Skeletal muscle tissue (tissue), 7 donors: ENCODE results near the gene HDDC2.

DNA sequence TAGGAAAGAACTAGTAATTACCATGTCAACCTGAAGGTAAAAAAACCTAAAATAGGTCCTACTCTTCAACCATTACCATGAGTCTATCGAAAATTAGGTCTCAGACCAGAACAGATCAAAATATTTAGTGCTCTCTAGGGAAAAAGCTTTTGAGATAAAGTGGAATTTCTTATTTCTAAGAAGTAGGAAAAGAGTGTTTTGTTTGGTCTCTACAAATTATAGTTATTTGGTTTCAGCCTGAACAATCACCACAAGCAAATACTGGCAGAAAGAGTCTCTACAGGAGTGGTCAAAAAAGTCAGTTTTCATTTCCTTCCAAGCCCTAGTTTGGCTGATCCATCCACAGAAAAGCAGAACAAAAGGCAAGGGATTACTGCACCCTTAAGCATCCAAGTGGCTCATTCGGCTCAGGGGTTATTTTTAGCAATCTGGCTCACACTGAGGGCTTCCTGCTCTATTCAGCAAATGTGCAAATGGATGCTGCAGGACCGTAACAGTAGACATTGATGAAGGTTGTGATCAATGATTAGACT is 62.3 kb upstream of the FABP7 start:
- PRO-cap, 3 experiments: no peak in any of the 3 experiments
- RAMPAGE, long total RNA: no peak
- RRBS, 2 experiments: no CpG with 5 or more reads among the region's 3 CpGs

GRCh38 chr6:122744059-122744438 is 35.5 kb upstream of the FABP7 start:
- PRO-cap, 3 experiments: no peak in any of the 3 experiments
- RAMPAGE, long total RNA: no peak
- RRBS, 2 experiments: no CpG with 5 or more reads among the region's 11 CpGs

DNA sequence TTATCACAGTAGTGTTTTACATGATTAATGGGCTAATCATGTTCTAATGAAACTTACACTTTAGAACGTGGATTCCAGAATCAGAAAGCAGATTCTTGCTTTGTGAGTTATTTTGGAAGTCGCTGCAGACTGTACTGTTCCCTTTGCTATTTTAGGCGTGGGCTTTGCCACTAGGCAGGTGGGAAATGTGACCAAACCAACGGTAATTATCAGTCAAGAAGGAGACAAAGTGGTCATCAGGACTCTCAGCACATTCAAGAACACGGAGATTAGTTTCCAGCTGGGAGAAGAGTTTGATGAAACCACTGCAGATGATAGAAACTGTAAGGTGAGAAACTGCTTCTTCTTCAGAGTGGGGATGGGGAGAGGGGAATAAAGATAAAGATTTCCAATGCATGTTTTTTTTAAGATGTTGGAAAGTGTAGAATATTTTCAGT is 638 bp downstream of the FABP7 start:
- PRO-cap, 3 experiments: no peak in any of the 3 experiments
- RAMPAGE, long total RNA: no peak
- RRBS, 2 experiments: no CpG with 5 or more reads among the region's 5 CpGs

DNA sequence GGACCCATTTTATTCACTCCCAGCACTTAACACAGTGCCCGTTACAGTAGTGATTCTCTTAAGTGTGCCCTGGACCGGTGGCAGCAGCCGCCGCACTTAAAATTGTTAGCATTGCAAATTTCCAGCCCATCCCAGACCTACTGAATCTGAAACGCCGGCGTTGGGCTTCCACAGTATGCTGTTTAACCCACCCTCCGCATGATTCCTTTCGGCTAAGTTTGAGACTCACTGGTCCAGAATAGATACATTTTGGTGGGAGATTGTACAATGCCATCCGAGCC is 970 bp downstream of the SMPDL3A start:
- PRO-cap, 3 experiments: no peak in any of the 3 experiments
- RAMPAGE, long total RNA: no peak
- RRBS, 2 experiments: 2 to 3% methylated on average over 5 of the region's 10 CpGs

DNA sequence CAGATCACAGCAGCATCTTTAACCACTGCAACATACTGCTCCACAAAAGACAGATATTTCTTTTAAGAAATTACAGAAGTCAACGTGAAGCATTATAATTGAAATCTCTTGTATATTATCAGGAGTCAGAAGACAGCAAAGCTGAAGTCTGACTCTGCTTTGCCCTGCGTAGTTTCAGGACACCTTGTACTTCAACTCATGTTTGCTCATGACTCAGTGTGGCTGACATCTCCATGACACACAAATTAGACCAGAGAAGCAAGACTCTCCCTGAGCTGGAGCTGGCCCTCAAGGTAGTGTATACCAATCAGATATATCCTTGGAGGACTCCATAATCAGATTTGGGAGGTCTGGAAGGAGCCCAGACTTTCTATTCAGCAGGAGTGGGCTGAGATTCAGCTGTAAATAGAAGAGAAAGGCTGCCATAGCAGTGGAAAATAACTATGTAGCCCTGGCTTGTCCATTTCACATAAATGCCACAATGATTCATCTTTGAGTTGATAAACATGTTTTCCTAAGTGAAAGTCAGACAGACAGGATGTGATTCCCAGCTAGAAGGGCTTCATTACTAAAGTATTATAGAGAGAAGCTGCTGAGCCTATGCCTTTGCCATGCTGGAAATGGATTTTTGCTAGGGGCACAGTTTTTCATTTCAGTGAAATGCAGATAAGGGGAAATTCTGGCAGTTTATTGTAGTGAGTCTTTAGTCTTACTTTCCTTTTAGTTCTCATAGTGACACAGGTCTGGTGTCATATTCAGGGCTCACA is 95.1 kb downstream of the CLVS2 start:
- PRO-cap, 3 experiments: no peak in any of the 3 experiments
- RAMPAGE, long total RNA: no peak
- RRBS, 2 experiments: no CpG with 5 or more reads among the region's 2 CpGs

GRCh38 chr6:123587566-123587765 is 49.3 kb downstream of the TRDN start:
- PRO-cap, 3 experiments: no peak in any of the 3 experiments
- RAMPAGE, long total RNA: no peak
- RRBS, 2 experiments: no CpG with 5 or more reads among the region's 4 CpGs

- PRO-cap, 3 experiments: no peak in any of the 3 experiments
- RAMPAGE, long total RNA: no peak
- RRBS, 2 experiments: no CpG with 5 or more reads among the region's 8 CpGs
These were observed 1.4 kb upstream of the NKAIN2 start for GRCh38 chr6:123802198-123802643.

DNA sequence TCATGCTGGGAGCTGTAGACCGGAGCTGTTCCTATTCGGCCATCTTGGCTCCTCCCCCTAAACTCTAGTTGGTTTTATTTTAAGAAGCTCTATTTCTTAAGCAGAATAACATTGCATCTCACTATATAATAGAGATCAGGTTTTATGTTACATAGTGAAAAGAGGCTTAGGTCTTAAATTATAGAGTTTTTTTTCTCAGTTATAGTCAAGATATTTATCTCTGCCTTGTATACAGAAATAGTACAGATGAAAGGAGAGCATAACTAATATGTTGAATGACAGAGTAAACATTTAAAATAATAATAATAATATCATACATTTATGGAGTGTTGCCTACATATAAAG is 249.5 kb upstream of the RNF217 start:
- PRO-cap, 3 experiments: no peak in any of the 3 experiments
- RAMPAGE, long total RNA: no peak
- RRBS, 2 experiments: no CpG with 5 or more reads among the region's 2 CpGs

DNA sequence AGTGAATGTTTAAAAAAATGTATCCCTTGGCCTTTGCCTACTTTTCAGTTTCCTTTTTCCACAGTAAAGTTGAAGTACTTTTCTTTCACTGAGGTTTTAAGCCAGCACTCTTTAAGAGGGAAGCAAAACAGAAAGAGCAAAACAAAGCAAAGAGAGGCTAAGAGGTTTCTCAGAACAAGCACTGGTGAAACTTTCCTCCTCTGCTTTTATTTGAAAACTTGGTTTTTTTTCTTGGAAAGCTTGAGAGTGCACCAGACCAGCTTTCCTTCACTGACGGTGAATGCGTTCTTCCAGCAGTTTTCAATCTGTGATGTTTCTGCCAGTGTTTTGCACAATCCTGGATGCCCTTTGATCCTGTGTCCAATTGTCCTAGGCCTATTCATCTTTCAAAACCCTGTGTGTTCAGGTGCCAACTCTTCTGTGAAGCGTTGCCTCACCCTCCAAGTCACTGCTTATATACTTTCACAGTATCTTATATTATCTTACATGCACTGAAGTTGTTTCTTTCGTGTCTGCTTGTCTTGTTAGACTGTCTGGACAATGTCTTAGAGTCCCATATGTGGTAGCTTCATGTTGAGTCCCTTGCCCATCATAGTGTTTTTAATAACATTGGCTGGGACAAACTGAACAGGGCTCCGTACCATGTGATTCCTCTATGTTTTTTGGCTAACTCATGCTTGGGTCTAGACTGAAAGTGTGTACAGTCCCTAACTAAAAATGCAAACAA is 1.8 kb downstream of the RNF217 start:
- PRO-cap, 3 experiments: peak in 2 of 3 experiments; most common minus-strand start position 272 of the sequence (in 1)
- RAMPAGE, long total RNA: no peak
- RRBS, 2 experiments: no CpG with 5 or more reads among the region's 5 CpGs

- PRO-cap, 3 experiments: no peak in any of the 3 experiments
- RAMPAGE, long total RNA: no peak
- RRBS, 2 experiments: no CpG with 5 or more reads among the region's 6 CpGs
These were observed 16.7 kb downstream of the RNF217 start for GRCh38 chr6:124978725-124979471.

GRCh38 chr6:125099353-125100493 is 53.9 kb upstream of the TPD52L1 start:
- PRO-cap, 3 experiments: no peak in any of the 3 experiments
- RAMPAGE, long total RNA: no peak
- RRBS, 2 experiments: 4% methylated on average over 9 of the region's 55 CpGs

DNA sequence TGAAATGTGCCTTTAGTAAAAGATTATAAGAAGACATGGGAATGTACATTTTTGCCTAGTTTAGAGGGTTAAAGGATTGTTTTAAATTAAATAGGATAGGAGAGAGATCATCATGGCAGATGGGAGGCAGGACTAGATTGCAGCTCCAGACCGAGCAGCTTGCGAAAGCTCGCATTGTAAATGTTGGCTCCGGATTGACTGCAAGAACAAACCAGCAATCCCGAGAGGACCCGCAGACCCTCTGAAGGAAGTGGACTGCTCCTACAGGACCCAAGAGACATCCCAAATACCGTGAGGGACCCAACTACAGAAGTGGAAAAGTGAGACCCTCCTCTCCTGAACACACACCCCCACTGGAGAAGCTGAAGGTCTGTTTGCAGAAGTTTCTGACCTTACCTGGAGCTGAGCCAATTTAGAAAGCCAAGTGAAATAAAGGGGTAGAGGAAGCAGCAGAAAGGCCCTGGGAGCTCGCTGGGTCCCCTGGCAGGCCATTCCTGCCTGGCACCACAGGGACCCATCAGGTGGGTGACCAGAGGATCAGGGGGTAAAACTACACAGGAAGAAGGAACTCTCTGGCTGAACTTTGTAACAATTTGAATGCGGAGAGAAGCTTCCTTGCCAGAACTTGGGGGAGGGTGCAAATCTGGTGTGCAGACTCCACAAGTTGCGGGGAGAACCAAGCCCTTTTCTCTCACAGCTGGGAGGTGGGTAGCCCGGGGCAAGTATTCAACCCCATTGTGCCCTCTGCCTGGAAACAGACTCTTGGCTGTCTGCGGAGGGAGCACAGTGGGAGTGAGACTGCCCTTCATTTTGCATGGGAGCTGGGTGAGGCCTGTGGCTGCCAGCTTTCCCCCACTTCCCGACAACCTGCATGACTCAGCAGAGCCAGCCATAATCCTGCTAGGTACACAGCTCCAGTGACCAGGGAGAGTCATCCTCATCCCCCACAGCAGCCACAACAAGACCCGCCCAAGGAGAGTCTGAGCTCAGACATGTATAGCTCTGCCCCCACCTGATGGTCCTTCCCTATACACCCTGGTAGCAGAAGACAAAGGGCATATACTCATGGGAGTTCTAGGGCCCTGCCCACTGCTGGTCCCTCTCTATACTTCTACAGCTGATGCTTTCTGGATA is 29.7 kb upstream of the TPD52L1 start:
- PRO-cap, 3 experiments: no peak in any of the 3 experiments
- RAMPAGE, long total RNA: no peak
- RRBS, 2 experiments: no CpG with 5 or more reads among the region's 14 CpGs

GRCh38 chr6:125192301-125192974 is 38.9 kb downstream of the TPD52L1 start:
- PRO-cap, 3 experiments: no peak in any of the 3 experiments
- RAMPAGE, long total RNA: no peak
- RRBS, 2 experiments: no CpG with 5 or more reads among the region's 7 CpGs

DNA sequence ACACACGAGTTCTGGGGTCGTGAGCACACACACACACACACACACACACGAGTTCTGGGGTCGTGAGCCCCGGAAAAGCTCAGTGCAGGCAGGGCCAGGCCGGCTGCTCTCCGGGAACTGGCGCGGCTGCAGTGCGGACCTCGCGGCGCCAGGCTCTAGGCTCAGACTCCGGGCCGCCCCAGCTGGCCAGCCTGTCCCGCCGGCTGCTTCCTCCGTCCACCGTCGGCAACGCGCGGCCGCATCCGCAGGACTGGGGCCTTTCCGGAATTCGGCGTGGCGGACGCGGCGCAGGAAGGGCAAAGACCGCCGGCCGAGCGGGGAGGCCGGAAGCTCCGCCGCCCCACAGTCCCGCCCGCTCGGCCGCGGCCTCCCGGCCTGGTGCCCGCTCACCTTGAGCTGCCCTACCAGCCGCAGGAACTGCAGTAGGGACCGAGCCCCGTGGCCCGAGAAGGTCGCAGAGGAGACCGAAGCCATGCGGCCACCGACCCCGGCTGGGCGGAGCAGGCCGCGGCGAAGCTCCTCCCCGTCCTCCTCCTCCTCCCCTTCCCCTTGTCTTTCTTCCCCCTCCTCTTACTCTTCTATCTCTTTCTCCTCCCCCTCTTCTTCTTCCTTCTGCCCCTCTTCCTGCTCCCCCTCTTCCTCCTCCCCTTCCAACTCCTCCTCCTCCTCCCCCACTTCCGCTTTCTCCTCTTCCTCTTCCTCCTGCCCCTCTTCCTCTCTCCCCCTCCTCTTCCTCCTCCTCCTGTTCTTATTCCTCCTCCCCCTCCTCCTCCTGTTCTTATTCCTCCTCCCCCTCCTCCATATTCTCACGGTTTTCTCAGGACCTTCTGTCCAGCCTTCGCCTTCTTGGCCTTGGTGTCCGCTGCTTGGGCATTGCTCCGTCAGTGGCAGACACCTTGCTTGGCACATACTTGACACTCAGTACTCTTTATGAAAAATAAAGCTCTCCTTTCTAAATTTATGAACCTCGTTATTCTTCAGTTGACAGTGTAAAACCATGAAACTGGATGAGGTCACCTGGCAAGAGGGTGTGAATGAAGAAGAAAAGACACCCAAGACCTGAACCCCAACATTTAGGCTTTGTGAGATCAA is at the start of gene HDDC2:
HDDC2 (minus strand) TSS at position 509 of the 1,092 bp plus-strand sequence.
- PRO-cap, 3 experiments: peak in 3 of 3 experiments; most common plus-strand start position 299 of the sequence (in 2); most common minus-strand start position 493 of the sequence (in 3)
- RAMPAGE, long total RNA: start-site peak on the minus strand centred at position 482 of the sequence, 68 bp wide, 1,342 and 386 reads in 2 replicates
- RRBS, 2 experiments: 2 to 3% methylated on average over 40 of the region's 66 CpGs

GRCh38 chr6:125598383-125598731 is 151.1 kb upstream of the HEY2 start:
- PRO-cap, 3 experiments: peak in 2 of 3 experiments; most common plus-strand start chr6:125598646 (in 1); most common minus-strand start chr6:125598505 (in 2)
- RAMPAGE, long total RNA: no peak
- RRBS, 2 experiments: no CpG with 5 or more reads among the region's 5 CpGs

GRCh38 chr6:125600302-125600653 is 149.2 kb upstream of the HEY2 start:
- PRO-cap, 3 experiments: no peak in any of the 3 experiments
- RAMPAGE, long total RNA: no peak
- RRBS, 2 experiments: no CpG with 5 or more reads among the region's 1 CpG

DNA sequence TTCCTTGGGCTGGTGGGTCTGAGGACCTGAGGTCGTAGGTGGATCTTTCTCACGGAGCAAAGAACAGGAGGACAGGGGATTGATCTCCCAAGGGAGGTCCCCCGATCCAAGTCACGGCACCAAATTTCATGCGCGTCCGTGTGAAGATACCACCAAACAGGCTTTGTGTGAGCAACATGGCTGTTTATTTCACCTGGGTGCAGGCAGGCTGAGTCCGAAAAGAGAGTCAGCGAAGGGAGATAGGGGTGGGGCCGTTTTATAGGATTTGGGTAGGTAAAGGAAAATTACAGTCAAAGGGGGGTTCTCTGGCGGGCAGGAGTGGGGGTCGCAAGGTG is 42.3 kb upstream of the HEY2 start:
- PRO-cap, 3 experiments: no peak in any of the 3 experiments
- RAMPAGE, long total RNA: no peak
- RRBS, 2 experiments: no CpG with 5 or more reads among the region's 12 CpGs

GRCh38 chr6:125746569-125747255 is 2.7 kb upstream of the HEY2 start:
- PRO-cap, 3 experiments: peak in 3 of 3 experiments; most common plus-strand start chr6:125747029 (in 1); most common minus-strand start chr6:125746995 (in 2)
- RAMPAGE, long total RNA: no peak
- RRBS, 2 experiments: no CpG with 5 or more reads among the region's 28 CpGs

DNA sequence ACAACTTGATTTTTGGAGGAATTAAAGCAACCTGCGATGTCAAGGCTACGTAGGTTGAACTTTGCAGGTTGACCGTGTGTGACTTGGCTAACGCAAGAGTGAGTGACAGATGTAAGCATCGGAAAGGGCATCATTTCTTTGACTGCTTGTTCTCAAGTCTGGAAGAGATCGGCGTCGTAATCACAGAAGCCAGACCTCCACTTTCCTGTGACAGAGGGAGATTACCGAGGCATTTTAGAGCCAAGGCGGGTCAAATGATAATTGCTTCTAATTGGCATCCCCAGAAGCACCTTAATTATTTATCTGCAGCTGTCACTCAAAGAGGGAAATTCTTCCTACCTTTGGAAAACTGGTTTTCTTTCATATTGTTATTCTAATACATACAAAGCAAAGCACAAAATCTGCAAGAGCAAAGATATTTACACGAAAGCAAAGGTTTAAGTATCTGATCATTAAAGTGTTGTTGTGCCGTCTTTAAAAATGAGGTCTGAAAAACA is 889 bp downstream of the HEY2 start:
- PRO-cap, 3 experiments: peak in 1 of 3 experiments; most common plus-strand start position 163 of the sequence (in 1)
- RAMPAGE, long total RNA: no peak
- RRBS, 2 experiments: no CpG with 5 or more reads among the region's 12 CpGs

GRCh38 chr6:125834451-125834928 is 43.7 kb downstream of the NCOA7 start:
- PRO-cap, 3 experiments: no peak in any of the 3 experiments
- RAMPAGE, long total RNA: no peak
- RRBS, 2 experiments: no CpG with 5 or more reads among the region's 1 CpG